Choroid plexus epithelial cell (primary cell): ENCODE results near the genes ARMCX1, ARMCX5, TCEAL4 and IL1RAPL2.

DNA sequence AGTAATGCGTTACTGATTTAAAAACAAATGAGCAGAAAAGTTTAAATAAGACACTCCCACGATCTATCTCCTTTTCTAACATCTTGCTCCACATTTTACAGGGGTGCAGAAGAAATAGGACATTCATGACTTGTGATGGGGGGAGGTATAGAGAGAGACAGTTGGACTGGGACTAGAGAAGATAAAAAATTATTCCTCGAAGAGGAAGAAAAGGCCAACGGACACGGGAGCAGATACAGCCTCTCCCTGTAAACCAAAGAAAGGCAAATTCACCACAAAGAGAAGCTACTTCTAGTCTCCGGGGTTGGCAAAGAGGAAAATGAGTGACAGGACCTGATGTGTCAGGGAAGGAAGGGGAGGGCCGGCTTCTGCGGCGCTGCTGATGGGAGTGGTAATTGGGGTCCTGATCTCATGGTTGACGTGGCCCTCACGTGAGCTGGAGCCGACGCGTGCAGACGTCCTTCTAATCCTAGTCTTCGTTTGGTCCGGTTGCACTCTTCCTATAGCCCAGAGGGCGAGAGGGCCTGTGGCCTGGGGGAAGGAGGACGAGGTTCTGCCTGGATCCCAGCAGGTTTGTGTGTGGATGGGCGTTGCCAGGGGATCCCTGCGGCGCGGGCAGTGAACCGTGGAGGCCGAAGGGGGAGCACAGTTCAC is at the start of gene ARMCX1:
TSS of gene ARMCX1 (plus strand) at position 458 of the 654 bp plus-strand sequence.
- RRBS = 0% methylated on average over 1 of the region's 25 CpGs

DNA sequence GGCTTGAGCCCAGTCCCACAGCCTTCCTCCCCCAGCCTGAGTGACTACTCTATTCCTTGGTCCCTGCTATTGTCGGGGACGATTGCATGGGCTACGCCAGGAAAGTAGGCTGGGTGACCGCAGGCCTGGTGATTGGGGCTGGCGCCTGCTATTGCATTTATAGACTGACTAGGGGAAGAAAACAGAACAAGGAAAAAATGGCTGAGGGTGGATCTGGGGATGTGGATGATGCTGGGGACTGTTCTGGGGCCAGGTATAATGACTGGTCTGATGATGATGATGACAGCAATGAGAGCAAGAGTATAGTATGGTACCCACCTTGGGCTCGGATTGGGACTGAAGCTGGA is 1.9 kb downstream of the ARMCX3 start:
- RRBS = no CpG with 5 or more reads among the region's 6 CpGs

DNA sequence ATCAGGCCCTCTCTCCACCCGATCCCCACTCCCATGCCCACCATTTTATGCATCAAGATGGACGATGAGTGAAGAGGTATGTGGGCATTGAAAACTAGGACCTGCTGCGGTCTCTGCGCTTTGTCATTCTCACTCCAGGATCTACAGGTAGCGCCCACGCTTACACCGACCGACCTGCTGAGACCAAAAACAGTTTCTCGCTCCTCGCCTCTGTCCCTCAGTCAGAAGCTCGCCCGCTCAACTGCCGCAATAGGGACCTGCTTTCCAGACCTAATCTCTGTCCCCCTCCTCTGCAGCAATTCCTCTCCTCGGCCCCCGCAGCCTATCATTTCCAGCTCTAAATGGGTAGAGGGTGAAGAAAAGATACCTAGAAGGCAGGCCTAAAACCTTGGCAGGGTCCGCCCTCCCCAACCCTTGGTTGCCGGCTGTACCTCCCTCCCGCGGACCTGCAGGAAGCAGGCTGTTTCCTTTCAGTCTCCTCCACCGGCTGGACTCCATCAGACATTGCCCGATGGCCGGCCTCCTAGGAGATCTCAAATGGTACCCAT is 541 bp downstream of the BEX5 start:
- RRBS = 1% methylated on average over 4 of the region's 22 CpGs

GRCh38 chrX:102598872-102599998 is at the start of gene ARMCX5:
Gene ARMCX5, plus strand, starts transcription at chrX:102599515.
- RRBS = no CpG with 5 or more reads among the region's 47 CpGs

DNA sequence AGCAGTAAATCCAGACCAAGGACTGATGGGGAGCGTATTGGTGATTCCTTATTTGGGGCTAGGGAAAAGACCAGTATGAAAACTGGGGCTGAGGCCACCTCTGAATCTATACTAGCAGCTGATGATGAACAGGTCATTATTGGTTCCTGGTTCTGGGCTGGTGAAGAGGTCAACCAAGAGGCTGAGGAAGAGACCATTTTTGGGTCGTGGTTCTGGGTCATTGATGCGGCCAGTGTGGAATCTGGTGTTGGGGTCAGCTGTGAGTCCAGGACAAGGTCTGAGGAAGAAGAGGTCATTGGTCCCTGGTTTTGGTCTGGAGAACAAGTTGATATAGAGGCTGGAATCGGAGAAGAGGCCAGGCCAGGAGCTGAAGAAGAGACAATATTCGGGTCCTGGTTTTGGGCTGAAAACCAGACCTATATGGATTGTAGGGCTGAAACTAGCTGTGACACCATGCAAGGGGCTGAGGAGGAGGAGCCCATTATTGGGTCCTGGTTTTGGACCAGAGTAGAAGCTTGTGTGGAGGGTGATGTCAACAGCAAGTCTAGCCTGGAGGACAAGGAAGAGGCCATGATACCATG is 4.1 kb downstream of the GPRASP1 start:
- RRBS = no CpG with 5 or more reads among the region's 5 CpGs

GRCh38 chrX:102712599-102713387 is 545 bp downstream of the GPRASP2 start:
- RRBS = 1% methylated on average over 14 of the region's 58 CpGs

DNA sequence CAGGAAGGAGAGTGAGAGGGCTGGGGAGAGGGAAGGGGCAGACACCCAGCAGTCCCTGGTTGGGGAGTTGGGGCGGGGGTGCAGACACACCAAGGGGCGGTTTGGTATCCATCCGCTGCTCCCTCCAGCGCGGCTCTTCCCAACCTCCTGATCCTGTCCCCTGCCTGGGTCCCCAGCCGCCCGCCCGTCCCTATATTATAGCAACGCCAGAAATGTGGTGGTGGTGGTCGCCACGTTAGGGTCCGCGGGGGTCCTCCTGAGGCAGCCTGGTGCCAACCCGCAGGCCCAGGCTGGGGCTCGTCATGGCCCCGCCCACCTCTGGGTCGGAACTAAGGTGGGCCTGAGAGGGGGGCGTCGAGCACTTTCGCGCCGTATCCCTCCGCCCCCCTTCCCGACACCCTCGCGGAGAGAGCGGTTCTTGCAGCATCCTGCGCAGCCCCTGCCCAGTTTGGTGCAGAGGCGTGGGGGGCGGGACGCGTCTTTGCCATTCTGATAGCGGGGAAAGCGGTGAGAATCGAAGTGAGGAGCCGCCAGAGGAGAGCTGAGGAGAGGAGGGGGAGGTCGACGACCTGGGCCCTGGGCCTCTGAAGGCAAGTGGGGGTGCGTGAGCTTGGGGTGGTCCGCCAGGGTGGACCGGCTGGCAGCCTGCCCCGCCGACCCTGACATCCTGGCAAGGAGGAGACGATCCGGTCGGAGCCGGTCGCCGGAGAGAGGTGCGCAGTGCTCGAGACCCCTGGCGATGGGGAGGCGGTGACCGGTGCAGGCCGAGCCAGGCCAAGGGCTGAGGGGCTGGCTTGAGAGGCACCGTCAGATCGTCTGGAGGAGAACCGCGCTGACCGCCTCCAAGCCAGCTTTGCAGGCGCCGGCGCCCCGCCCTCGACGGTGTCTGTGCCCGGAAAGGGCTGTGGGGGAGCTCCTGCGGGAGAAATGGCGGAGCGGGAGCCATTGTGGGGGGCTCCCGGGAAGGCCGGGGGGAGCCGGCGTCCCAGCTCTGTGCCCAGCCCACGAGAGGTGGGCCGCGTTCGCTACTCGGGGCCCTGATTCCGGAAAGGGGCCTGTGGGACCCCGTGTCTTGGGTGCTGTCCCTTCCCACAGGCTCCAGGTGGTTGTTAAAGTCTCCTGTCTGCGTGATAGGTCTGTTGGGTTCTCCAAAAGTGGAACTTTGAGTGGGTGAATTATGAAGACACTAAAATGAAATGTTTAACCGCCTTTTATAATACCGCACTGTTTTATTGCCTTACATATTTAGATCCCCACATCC is 25.5 kb downstream of the GPRASP3 start:
- RRBS = 2% methylated on average over 24 of the region's 84 CpGs

GRCh38 chrX:103218671-103219174 is 3.8 kb downstream of the BEX4 start:
- RRBS = no CpG with 5 or more reads among the region's 7 CpGs

DNA sequence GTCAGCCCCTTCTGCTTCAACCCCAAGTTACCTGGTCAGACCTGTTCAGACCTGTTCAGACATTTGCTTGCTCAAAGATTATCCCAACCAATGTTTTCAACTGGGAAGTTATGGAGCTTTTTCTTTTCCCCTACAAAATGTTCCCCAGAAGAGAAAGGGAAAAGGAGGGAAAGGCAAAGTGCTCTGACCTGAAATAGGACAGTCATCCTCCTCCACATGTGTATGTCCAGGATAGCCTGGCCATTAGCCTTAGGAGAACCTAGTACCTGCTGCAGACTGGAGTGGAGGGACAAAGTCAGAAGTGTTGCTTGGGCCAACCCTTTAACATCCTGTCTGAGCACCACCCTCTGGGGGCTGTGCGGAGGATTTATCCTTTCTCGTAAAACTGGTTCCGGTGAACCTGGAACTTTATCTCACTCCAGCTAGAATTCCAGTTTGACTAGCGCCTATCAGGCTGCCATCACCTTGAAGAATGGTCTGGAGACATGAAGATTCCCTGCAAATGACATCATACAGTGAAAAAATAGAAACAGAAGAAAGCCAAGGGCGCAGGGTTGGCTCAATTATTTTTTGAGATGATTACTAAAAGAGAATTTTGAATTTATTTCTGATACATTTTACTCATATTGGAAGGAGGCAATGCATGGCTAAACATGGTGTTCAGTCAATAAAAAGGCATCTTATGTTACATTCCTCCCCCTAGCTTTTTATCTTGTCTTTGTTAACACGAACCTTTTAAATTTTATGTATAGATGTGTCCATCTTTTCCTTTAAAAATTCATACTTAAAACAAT is 4.0 kb downstream of the TCEAL8 start:
- RRBS = no CpG with 5 or more reads among the region's 6 CpGs

DNA sequence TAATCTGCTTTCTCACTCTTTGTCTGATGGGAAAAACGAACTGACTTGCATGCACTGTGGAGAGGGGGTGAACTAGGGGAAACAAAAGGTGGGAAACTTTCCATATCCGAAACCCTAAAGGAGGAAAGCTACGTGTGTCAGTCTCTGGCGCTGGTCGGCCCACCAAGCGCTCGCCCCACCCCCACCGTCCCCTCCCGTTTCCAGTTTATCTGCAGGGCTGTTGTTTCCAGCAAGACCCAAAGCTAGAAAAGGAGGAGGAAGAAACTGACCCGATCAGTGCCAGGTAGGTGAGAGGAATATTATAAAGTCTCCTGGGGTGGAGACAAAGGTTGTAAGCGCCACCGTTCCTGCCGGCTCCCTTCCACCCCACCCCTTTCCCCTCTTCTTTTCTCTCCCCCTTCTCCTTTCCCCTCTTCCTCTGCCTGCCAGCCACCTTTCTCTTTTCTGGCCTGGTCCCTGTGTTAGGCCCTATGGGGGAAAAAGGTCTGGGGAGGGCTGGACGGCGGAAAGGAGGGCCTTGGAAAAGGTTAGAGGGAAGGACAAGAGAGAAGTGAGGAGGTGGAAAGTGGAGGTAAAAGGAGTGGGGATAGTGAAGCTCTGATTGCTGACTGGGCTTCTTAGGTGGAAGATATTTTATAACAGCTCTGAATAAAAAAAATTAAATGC is 706 bp downstream of the TCEAL9 start:
- RRBS = no CpG with 5 or more reads among the region's 15 CpGs

DNA sequence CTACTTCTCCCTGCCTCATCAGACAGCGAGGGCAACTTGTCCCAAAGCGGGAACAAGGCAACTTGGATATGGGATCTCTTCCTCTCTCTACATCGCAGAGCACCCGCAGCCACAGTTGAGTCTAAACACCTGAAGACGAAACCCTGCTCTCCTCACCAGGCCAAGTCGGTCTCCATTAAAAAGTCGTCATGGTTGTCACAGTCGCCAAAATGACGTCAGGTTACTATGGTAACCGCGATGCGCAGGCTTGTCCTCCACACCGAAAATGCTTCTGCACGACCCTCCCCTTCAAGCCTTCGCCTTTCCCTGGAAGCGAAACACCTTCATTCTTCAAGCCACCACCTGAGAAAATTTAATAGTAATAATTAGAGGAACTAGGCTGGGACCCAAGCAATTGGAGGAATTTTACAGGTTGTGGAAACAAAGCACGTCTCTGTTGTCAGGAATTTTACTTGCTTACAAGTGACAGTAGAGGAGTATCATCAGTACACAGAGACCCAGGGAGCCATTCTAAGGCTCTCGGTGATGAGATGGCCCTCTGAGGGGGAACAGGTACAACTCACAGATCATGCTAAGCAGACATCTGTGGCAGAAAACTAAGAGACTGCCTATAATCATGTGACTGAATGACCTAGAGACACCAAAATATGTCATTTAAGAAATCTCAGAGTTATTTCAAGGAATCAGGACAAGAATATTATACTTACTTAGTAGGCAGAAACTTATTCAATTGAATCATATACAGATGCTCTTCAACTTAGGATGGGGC is 30.4 kb upstream of the TCEAL4 start:
- RRBS = no CpG with 5 or more reads among the region's 18 CpGs

- RRBS = 1% methylated on average over 6 of the region's 28 CpGs
Measured at GRCh38 chrX:103585354-103585831, at the start of gene TCEAL4. Gene TCEAL4, plus strand, starts transcription at chrX:103585515.

GRCh38 chrX:103679217-103680028 is 7.1 kb downstream of the MORF4L2 start:
- RRBS = no CpG with 5 or more reads among the region's 14 CpGs

DNA sequence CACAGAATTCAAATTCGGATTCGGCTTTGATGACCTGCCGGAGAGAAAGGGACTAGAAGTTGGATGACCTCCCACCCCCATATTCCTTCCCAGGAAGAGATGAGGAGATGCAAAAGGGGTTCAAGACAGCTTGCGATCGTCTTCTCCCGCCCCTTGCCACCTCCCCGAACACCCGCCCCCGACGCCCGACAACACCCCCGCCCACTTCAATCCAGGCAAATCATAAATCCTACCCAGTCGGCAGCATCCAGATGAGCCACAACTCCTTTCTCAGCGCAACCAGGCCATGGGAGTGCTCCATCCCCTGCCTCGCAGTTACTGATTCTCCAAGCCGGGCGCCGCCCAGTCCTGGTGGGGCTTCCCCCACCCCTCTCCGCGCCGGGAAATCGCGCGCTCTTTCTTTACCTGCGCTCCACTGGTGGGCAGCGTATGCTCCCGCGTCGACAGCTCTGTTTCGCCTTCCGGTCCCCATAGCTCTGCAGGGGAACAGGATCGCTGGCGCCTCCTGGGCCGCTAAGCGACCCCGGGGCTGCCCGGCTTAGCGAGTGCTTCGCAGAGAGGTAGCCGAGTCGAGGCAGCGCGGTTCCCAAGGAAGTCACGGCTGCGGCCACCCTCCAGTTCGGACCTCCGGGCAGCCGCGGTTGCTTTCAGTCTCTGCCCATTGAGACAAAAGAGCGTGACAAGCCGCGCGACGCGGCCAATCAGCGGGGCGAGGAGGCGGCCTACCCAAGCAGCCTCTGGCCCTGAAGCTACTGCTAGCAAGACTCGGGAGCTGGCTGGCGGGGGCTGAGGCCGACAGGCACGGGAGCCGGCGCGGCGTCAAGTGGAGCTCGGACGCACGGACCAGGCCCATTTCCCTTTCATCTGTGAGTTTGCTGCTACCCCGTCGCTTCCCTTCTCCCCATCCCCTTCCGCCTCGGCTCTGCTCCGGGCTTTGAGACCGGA is 43.7 kb upstream of the TMSB15B start:
- RRBS = 1% methylated on average over 14 of the region's 75 CpGs

GRCh38 chrX:104194045-104194640 is 27.9 kb downstream of the FAM199X start:
- RRBS = no CpG with 5 or more reads among the region's 1 CpG

DNA sequence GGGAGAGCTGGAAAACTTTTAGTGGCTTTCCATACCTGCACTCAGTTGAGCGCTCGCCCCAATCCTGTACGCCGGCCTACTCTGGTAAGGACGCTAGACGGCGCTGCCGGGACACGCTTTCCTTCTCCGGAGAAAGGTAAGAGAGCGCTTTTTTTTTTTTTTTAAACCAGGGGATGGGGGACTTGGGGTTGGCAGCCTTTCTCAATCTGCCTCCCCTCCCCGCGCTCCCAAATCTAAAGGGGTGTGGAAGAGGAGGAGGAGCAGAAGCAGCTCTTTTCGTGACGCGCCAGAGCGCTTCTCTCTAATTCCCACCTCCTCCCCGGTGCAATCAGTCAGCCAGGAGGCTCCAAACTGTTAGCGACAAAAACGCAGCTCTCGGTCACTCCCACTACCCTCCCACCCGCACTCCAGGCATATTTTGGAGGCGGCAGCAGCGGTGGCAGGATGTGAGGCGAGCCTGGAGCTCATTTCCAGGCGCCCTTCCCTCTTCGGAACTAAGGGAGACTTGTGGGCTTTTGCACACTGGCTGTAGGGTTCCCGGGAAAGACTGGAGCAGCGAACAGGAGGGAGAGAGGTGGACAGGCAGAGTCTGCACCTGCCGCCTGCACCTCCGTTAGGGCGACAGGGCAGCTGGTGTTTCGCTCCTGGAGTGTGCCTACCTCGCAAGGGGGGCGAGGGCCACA is at the start of gene IL1RAPL2:
TSS of gene IL1RAPL2 (plus strand) at position 331 of the 683 bp plus-strand sequence.
- RRBS = no CpG with 5 or more reads among the region's 35 CpGs

- RRBS = no CpG with 5 or more reads among the region's 37 CpGs
Measured at GRCh38 chrX:105796546-105797606, 25.5 kb upstream of the NRK start.

DNA sequence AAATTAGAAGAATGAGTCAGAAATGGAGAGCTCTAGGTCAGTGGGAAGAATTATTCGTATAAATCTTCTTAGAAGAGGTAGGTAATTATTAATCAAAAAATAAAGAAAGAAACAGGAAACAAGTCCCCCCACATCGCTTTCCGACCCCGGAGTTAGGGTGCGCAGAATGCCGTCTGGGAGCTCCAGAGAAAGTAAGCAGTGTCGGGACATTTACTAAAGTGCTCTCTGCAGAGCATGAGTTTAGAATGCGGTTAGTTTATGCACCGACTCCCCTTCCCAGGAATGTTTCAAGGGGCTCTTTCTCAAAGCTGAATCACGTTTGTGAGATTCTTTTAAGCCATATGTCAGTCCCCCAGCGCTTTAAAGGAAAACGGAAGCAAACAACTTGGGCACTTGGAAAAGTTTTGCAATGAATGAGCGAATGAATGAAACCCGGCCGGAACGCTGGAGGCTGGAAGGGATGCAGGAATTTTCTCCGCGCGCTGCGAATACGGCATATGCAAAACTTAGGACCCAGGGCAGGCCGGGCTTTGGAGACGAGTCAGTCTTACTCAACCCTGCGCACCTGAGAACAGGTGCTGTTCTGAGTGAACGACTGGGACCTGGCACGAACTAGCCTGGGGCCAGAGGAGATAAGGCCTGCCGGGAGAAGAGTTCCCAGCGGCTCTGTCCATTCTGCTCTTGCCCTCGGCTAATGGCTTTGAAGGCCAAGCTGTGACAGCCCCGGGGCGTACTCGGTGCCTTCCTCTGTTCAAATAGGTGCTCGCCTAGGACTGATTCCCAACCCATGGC is 900 bp upstream of the NRK start:
- RRBS = under 1% methylated on average over 7 of the region's 33 CpGs